Left common carotid artery plus branches (tissue), 1 donor: ENCODE measurements around a stretch of chr14.

GRCh38 chr14:103724100-103724779, 8.6 kb downstream of the ZFYVE21 start:
- PRO-cap = no peak

GRCh38 chr14:103735888-103736810, 20.5 kb downstream of the ZFYVE21 start:
- PRO-cap = no peak

- PRO-cap = no peak
Observed at GRCh38 chr14:103753964-103754323, 38.3 kb downstream of the ZFYVE21 start.

DNA sequence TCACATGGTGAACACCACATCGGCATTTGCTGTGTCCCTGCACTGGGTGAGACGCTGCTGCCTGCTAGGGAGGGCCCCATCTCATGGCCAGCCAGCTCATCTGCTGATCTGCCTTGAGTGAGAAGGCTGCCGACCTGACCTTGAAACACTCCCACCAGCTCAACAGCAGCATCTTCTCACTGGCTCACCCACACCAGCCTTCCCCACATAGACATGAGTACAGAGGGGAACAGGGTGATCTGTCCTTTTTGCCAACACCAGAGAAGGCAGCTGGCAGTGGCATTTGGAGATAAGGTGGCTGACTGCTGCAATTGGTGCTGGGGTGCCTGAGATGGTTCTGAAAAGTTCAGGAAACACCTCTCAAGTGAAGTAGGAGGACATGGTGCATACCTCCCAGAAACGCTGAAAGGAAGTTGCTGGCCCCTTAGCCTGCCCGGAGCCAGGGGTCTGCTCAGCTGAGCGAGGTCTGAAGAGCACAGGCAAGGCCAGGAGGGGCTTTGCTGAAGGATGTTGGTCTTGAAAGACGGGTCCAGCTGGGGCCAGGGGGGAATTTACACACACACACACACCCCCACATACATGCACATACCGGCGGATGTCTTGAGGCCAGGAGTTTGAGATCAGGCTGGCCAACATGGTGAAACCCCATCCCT, 14.2 kb upstream of the PPP1R13B start:
- PRO-cap = no peak

DNA sequence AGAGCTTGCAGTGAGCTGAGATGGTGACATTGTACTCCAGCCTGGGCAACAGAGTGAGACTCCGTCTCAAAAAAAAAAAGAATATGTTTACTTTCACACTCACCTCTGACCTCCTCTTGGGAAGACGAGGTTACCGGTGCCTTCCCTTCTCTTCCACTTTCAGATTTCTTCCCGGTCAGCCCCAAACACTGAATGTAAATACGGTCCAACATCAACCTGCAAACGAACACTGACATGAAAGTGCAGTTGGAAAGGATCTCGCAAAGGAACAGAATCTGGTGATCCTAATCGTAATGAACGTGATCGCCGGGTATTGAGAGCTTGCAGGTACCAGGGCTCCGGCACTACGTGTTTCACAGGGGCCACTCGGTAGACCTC, 31.9 kb upstream of the PPP1R13B start:
- PRO-cap = no peak

DNA sequence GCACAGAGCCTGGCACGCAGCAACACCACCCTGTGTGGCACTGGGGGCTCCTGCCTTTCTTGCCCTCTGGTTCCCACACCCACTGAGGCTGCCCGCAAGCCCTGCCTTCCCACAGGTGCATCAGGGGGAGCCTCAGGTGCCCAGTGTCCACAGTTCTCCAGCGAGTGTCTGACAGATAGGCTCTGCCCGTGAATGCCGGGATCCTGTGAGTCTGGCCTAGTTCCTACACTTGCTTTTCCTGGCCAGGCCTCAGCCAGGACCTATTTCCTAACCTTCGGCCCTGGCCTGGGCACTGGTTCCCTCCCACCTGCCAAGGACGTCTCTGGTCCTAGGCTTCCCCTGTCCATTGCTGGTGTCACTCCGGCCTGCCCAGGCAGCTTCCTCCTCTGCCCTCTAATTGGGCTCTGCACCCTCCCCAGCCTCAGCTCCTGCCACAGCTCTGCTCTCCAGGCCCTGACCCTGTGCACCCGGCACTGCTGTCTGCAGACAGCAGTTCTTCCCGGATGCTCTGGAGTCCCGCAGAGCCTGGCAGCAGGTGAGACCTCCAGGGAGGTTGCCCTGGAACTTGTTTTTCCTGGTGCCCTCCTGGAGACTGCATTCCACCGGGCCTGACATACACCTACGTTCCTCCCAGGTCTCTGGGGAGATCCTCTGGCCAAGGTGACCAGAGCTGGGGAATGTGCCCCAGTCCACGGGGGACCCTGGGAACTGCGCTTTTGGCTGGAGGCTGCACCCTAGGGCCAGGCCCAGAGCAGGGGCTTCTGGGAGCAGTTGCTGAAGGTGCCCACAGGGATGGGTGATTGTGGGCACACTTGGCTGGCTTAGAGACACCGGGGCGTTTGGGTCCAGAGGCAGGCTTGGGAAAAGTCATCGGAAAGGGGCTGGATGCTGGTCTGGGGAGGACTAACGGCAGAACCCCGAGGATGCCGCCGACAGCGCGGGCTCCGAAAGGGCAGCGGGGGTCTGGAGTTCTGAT, 29.9 kb downstream of the ATP5MJ start:
- PRO-cap = no peak

DNA sequence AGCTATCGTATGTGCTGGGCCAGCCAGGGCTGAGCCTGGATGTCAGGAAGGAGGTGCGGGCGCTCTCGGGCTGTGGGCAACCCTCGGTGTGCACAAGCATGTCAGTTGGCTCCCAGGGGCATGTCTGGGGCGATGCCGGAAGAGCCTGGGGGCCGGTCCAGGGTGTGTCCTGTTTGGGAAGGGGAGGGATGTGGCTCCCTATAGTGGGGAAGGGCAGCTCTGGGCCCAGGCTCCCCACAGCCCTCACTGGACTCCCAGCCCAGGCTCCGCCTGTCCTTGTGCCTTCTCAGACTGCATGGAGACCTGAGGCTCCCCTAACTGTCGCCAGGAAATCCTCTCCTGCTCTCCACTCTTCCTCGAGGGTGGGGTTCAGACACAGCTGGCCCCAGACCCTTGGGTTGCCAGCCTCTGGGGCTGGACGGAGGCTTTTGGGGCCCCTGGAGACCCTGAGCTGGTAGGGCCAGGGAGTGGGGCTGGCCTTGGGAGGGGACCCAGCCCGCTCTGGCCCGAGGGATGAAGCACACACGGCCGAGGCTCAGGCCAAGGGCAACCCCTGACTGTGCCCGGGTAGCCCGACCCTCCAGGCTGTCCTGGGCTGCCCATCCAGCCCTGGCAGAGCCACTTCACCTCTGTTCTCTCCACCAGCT, 19.3 kb downstream of the ASPG start:
- PRO-cap = no peak

DNA sequence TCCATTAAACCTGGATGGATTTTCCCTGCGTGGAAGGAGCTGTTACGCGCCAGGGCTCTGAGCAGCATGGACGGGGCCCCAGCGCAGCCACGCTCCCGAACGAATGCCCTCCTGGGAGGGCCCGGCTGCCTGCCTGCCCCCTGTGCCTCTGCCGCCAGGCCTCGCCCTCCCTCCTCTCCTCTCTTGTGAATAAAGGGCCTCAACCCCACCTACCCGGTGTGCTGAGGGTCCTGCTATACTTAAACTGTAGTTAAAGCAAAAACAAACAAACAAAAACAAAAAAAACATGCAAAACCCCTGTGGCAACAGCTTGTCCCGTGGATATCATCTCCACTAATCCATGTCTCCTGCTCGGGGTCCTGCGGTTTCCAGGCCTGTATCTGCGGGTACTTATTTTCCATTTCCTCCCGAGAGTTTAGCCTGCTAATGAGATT, 85.5 kb downstream of the KIF26A start:
- PRO-cap = no peak

DNA sequence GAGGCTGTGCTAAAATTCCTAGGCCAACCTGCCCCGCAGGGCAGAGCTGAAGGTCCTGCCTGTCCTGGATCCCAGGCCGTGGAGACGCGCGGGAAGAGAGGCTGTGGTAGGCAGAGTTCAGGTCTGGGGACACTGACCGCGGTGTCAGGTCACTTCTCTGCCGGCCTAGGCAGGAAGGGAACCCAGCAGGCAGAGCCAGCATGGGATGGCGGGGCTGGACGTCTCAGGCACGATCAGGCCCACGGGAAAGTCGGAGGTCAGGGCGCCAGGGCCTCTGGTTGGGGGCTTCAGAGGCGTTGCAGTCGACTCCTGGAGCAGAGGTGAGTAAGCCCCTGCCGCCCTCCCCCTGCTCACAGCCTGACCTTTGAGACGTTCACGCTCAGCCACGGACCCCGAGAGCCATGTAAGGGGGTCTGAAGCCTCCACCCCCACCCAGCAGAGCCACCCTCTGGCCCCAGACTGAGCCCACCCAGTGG, 142.7 kb downstream of the KIF26A start:
- PRO-cap = no peak

DNA sequence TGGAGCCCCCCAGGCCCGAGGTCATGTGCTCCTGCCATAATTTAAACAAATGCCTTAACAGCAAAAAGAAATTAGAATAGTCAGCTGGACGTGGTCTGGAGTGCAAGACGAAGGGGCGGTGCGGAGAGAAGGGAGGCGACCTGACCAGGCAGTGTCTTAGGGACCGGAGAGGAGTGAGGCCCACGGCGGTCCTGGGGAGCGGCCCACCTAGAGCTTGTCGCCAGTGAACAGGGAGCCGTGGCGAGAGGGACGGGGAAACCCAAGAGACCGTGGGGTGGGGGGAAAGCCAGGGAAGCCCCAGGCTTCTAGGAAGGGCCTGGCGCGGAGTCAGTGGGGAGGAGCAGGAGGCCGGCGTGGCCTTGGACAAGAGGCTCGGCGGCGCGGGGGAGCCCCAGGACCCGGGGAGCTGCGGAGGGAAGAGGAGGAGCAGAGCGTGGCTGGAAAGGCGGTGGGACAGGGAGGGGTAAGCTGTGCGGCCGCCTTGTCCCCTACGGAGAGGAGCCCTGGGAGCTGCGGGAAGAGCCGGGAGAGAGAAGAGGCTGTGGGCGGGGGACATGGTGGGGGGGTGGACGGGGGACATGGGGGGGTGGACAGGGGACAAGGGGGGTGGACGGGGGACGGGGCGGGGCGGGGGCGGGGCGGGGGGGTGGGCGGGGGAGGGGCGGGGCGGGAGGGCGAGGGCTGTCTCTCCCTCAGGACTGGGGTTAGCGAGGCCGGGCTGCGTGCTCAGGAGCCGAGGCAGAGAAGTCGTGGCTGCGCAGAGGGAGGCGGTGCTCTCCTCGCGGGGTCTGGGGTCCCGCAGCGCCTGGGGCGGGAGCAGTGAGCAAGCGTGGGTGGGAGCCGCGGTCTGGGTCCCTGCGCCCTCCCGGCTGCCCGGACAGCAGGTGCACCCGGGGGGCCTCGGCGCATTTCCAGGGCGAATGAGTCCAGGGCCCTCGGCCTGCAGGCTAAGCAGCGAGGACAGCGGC, 118.3 kb upstream of the C14orf180 start:
- PRO-cap = no peak

GRCh38 chr14:104587617-104588020, 8.1 kb downstream of the C14orf180 start:
- PRO-cap = no peak

DNA sequence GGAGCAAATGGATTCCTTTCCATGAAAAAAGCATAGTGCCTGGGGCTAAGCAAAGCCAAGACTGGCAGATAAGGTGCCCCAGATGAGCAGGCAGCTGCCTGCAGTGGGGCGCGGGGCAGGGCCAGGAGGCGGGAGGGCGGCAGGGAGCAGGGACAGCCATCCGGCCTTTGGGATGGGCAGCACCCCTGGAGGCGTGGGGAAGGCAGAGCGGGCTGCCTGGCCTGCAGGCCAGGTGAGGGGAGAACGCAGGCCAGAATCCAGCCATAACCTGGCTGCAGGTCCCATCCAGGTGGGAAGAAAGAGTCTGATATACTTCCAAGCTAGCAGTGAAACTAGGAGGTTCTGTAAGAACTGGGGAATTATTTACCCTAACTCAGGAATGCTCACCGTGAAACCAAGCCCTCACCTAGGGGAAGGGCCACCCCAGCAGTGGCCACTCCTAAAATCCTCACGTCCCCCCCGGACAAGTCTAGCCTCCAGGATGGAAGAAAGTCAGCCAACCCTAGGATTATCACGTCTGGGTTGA, 7.0 kb upstream of the INF2 start:
- PRO-cap = no peak

- PRO-cap = no peak
Observed at GRCh38 chr14:104789749-104790271, 5.7 kb downstream of the AKT1 start.

- PRO-cap = no peak
Observed at GRCh38 chr14:105038565-105039230, 17.8 kb upstream of the CDCA4 start.

DNA sequence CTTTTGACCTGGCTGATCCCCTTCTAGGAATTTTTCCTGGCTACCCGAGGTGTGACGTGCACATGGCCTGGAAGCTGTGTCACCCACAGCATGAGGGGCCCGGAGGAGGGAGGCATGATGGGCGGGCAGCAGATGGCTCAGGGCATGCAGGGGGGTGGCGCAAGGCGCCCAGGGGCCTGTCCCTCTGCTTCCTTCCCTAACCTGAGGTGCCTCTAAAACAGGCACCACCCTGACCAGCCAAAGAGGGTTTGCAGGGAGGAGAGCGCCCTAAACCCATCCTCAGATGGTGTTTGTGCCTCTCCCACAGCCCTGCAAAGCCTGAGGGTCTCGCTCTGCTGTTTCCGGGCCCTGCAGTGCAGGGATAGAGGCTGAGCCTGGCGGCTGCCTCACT, 6.6 kb downstream of the GPR132 start:
- PRO-cap = no peak

DNA sequence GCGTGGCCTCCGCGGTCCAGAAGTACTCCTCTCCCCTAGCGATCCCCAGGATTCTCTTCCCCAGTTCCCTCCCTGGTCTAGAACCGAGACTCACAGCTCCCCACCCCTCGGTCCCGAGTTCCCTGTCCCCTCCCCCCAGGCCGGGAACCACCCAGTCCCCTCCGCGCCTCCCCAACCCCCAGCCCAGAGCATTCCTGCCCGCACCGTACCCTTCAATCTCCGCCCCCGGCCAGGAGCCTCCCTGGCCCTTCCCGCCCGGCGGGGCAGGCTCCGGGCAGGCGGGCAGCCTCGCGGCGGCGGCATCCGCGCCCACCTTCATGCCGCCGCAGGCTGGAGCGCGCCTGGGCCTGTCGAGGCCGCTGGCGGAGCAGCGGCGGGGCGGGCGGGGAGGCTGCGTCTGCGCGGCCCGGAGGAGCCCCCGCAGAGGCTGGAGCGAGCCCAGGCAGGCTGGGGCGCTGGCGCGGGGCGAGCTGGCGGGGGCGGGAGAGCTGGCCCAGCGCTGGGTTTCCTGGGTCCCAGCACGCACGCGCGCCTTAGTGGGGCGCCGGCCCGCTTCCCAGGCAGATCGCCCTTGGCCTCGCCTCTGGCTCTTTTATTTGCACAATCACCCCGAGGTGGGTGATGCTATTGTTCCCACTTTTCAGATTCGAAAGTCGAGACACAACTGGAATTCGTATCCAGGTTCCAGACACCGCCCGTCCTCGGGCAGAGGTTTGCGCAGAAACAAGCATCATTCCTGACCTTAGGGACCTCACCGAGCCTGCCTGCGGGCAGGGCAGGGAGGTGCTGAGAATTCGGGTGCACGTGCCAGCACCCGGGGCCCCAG, 22.3 kb upstream of the GPR132 start:
- PRO-cap = no peak

GRCh38 chr14:105088145-105088760, 23.0 kb upstream of the GPR132 start:
- PRO-cap = no peak

- PRO-cap = unidirectional peak, minus-strand start at chr14:105148318
Observed at GRCh38 chr14:105148060-105148439, 20.5 kb downstream of the JAG2 start.

DNA sequence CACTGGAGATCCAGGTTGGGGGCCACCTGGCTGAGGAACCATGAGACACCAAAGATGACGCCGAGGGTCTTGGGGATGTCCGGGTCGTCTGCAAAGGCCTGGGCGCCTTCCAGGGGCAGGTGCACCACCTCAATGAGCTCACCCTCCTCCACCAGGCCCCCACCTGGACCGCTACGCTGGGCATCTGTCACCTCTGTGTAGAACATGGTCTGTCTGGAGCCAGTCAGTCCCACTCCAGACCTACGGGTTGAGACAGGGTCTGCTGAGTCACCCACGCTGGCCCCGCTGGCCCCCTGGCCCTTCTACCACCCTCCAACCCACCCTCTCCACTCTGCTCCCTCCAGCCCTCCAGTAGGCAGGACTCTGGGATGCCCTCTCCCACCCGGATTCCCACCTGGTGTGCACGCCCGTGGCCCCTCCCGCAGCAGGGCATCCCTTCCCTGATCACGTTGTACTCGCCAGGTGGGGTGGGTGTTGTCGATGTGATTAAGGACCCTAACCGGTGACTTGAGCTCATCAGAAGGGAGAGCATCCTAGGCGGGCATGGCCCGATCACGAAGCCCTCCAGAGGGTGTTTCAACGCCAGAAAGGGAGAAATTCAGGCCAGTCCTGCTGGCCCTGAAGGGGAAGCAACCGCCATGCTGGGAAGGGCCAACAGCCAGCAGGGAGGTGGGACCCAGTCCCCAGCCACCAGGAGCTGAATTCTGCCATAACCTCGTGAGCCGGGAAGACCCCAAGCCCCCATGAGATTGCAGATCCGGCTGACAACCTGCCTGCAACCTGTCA, 4.6 kb upstream of the JAG2 start:
- PRO-cap = no peak

DNA sequence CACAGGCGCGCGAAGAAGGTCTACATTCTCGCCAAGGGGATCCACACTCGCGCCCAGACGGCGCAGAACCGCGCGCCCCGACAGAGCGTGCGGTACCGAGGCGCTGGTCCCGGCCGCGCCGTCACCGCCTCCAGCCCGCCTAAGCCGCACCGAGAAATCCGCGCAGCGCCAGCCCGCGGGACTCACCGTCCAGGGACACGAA, 640 bp downstream of the BRF1 start:
- PRO-cap = no peak